ENCODE measurements around the genes HNRNPLL and MORN2.

GRCh38 chr2:38095777-38096912, 20.2 kb upstream of the CYP1B1 start:
- PRO-cap = no peak

- PRO-cap = no peak
These were observed 16.8 kb downstream of the ATL2 start for GRCh38 chr2:38360108-38360760.

- PRO-cap = no peak
These were observed 89.2 kb downstream of the HNRNPLL start for GRCh38 chr2:38513602-38513938.

GRCh38 chr2:38602530-38603121, at the start of gene HNRNPLL:
Gene HNRNPLL (minus strand): TSS chr2:38602928.
- PRO-cap = bidirectional peak, plus-strand start at chr2:38602625, minus-strand start at chr2:38602489; bidirectional peak, plus-strand start at chr2:38603187, minus-strand start at chr2:38602897

- PRO-cap = bidirectional peak, plus-strand start at chr2:38603187, minus-strand start at chr2:38602897
These were observed 341 bp upstream of the HNRNPLL start for GRCh38 chr2:38603122-38603416.

DNA sequence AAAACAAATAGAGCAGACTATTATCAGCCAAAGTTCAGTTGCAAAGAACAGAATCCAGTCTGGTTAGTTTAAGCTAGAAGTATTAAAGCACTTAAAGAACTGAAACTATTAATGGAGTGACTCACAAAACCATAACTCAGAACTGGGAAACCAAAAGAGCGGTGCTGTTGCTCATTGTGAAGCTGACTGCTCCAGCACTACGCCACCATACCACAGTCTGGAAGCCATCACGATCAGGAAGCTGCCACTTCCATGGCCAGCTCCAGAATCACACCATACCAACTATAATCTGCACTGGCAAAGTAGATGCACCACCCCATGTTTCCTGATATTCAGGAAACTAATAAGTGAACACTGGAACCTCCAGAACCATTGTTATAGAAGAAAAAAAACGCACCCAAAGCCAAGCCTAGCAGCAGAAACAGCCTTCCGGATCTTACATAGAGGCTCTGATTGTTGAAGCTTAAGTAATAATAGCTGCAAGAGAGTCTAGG, 8.7 kb upstream of the HNRNPLL start:
- PRO-cap = no peak

DNA sequence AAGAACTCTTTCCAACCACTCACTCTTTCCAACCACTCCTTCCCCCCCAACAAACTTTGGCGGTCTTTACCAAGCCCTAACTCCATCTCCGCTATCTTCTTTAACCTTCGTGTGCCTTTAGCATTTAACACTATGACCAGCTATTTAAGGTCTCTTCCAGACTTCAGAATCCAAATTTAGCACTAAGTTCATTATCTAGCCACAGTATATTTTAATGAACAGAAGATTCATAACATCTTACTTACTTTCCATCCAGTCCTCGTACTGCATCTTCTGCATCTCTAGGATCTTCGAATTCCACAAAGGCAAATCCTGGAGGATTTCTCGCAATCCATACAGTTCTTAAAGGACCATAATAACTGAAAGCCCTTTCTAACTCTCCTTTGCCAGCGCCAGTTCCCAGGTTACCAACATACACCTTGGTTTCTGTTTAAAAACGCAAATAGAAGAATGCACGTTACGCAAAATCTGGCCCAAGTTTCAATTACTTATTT, 1.3 kb downstream of the SRSF7 start:
- PRO-cap = no peak

DNA sequence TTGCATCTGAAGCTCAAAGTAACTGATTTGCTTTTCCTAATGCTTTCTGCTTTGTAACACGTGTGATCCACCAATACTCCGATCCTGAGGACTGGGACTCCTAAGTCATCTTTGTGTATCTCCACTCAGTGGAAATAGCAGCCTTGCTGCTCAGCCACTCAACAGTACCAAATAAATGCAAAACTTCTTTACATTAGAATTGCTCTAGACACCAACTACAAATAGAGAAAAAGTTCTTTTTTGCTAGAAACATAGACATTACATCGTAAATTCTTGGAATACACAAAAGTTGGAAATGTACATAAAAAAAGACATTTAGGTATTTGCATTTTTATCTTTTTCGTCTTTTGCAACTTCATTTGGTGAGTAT, 943 bp upstream of the SRSF7 start:
- PRO-cap = no peak

- PRO-cap = no peak
These were observed 32.6 kb downstream of the GEMIN6 start for GRCh38 chr2:38810525-38811012.

GRCh38 chr2:38875561-38876623, at the start of gene MORN2:
Gene MORN2 (plus strand): TSS chr2:38875976.
- PRO-cap = bidirectional peak, plus-strand start at chr2:38876032, minus-strand start at chr2:38875934

DNA sequence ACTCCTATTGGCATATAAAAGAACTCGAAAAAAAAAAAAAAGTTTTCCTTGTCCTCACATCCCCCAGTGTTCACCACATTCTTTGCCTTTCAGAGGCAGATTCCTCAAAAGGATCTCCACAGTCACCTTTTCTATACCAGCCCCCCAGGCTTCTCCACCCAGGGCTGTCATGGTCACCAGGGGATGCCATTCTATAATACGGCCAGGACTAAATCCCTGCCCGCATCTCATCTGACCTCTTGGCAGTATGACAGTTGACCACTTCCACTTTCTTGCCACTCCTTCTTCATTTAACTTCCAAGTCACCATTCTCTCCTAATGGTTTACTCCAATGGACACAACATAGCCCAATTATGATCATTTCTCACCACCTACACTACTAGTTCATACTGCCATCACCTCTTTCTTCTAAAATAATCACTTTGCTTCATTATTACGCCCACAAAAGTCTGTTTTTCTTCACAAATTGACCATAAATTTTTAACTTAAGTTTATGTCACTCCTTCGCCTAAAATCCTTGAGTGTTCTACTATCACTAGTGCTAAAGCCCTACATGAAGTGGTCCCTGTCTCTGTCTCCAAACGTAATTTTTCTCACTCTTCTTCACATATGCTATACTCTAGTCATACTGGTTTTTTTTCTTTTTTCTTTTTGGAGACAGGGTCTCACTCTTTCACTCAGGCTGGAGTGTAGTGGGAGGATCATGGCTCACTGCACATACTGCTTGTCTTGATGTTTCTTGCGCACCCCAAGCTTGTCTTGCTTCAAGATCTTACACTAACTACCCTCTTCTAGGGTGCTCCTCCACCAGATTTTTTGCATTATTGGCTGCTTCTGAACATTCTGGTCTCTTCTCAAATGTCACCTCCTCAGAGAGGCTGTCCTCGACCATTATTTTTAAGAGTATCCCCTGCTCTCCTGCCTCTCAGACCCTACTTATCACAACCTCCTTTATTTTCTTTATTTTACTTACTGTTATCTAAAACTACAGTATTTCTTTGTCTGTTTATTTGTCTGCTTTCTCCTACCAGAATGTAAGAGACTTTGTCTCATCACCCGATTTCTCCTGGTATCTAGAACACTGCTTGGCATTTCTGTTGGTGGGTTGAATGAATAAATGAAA, 28.9 kb downstream of the SOS1 start:
- PRO-cap = no peak

DNA sequence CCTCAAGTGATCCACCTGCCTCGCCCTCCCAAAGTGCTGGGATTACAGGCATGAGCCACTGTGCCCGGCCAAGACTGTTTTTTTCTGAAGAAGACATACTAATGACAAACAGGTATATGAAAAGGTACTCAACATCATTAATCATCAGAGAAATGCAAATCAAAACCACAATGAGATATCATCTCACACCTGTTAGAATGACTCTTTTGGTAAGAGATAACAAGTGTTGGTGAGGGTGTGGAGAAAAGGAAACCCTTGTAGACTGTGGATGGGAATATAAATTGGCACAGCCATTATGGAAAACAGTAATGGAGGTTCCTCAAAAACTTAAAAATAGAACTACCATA, 20.9 kb downstream of the SOS1 start:
- PRO-cap = no peak

- PRO-cap = bidirectional peak, plus-strand start at chr2:39121403, minus-strand start at chr2:39121338
These were observed 371 bp upstream of the SOS1 start for GRCh38 chr2:39121286-39121557.

- PRO-cap = no peak
These were observed 79.6 kb upstream of the MAP4K3 start for GRCh38 chr2:39516388-39517283.

DNA sequence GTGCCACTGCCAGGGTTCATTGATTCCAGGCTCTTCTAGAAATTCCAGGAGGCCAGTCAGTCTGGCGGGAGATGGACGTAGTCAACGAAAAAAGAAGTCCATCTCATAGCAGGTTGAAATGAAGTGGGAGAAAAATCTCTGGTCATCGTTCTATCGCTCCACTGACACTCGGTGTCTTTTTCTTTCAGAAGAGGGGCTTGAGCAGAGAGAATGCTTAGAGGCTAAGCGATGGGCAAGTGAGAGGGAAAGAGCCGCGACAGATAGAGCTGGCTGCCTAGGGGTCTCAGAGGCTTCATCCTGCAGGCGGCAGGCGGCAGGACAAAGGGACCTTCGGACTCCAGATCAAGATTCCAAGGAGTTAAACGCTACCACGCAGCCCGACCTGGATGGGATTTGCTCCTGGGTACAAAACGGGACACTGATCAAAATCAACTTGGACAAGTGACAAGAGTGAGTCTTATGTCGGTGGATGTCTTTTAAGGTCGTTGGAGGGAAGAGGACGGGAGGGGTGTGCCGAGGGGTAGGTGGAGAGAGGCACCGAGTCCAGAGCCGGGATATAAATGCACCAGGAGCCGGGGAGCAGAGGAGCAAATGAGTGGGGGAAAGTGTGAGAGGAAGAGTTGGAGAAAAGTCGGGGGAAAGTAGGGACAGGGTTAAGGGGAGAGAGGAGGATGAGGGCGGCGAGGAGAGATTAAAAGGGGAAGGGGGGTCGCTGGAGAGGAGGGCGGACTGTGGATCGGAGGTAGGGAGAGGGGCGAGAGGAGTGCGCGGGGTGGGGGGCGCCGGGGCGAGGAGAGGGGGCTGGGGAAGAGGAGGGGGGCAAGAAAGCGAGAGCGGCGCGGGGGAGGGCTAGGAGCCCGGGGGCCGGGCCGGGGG, 580 bp upstream of the TMEM178A start:
- PRO-cap = no peak

GRCh38 chr2:40352580-40353382, 99.1 kb downstream of the SLC8A1 start:
- PRO-cap = no peak

- PRO-cap = bidirectional peak, plus-strand start at chr2:40451164, minus-strand start at chr2:40451069
These were observed 1.2 kb downstream of the SLC8A1 start for GRCh38 chr2:40450430-40451316.

DNA sequence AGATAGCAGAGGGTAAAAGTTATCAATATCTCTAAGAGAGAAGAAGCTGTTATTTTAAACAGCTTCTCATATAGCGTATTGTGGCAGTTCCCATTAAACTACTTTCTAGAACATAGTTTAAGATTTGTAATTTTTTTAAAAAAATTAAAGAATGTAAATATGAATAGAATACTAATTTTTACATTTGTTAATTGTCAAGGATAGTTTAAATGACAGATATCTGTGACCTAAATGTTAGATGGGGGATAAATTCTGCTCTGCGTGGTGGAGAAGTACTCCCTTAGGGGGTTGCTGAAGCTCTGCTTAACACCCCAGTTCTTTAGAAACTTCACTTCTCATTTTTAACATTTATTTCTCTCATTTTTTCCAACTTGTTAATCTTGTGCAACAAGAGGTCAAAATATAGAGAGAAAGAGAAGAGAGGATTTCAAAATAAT, 61.2 kb upstream of the SLC8A1 start:
- PRO-cap = no peak

DNA sequence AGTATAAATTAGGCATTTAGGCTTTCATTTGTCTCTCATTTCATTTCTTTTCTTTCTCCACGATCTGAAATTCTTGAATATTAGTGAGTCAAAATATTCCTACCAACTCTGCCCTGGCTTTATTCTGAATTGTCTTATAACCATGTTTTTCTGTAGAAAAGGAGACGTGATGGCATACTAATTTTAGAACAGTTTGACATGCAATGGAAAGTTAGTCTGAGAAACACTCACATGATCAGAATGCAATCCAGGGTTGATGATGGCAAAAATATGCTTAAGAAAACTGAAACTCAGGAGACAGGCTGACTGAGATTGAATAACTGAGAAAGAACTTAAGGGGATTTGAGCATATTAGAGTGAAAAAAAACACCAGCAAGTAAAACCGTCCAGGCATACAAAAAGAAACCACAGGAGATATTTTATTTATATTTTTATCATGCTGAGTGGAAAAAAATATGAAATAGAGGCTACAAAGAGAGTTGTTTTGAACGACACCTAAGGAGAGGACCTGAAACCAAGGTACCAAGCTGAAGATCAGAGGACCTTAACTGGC, 437.3 kb upstream of the PKDCC start:
- PRO-cap = no peak

GRCh38 chr2:41736384-41736599, 311.5 kb upstream of the PKDCC start:
- PRO-cap = unidirectional peak, plus-strand start at chr2:41736532

All from rectum (tissue), 1 donor.